ENCODE measurements around a stretch of chr2.

DNA sequence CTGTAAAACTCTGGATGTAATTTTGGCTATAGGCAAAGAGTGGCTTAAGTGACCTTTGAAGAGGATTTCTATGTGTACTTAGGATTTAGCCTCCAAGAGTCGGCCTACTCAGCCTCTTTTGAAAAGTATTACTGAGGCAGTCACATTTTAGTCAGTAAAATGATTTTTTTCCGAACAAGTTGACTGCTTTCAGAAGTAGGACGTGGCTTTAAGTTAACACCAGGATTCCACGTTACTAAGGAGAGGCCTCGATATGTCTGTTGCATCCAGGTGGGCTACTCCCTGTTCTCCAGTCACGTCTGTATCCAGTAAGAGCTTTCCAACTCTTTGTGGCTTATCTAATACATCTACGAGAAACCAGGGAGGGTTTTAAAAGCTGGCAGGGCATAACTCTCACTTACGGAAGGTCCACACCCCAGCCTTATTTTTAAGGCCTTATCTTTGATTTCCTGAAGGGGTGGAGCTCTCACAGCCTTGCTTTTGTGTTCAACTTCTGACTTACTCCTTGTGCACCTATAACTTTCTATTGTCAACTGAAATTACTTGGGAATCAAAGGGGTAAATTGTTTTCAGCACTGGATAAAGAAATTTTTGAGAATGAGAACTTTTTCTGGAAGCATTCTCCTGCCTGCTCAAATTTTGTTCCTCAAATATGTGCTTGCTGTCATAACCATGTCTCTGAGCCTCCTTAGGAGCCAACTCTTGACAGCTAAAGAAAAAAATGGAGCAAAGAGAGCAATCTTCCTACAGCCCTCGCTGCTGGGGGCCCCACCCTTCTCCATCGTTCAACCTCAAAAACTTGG is 99.1 kb downstream of the SLC8A1 start:
- RRBS = no CpG with 5 or more reads among the region's 10 CpGs

GRCh38 chr2:42048301-42048494 is 377 bp downstream of the PKDCC start:
- RRBS = 4% methylated on average over 10 of the region's 29 CpGs

- RRBS = no CpG with 5 or more reads among the region's 11 CpGs
Observed at GRCh38 chr2:42050093-42050588, 2.3 kb downstream of the PKDCC start.

- RRBS = 8% methylated on average over 13 of the region's 83 CpGs
Observed at GRCh38 chr2:42100763-42101746, 53.2 kb downstream of the PKDCC start.

DNA sequence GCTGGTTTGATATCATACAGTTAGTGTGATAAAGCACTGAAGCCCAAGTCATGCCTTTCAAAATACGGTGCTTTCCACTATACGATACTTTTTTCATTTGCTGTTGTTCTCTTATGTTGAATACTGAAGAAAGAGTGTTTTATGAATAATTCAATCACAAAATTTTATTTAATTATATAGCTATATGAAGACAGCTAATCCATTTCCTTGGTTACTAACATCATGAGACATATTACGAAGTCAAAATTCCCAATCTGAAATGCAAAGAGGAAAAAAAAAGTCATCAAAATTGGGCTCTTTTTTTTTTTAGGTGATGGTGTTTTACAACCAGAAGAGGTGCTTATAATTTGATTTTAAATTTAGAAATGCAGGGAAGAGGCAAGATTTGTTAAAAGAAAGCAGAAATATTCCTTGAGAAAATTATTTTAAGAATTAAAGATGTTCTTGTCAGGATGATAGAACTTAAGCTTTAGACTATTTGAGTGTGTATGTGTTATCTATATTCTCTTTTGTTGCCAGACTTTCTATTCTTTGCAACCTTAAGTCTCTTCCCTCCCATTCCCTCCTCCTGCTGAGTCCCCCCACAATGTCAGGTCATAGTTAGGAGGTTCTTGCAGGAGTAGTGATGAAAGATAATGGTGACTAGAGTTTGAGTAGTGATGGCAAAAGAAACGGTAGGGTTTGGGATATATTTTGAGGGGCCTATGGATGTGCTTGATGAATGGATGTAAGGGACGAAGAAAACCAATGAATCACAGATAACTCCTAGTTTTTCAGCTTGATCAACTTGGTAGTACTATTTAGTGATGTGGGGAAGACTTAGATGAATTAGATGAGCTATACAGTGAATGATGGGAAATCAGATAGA is 20.8 kb downstream of the EML4 start:
- RRBS = no CpG with 5 or more reads among the region's 5 CpGs

- RRBS = no CpG with 5 or more reads among the region's 2 CpGs
Observed at GRCh38 chr2:42198531-42199500, 29.7 kb downstream of the EML4 start.

- RRBS = no CpG with 5 or more reads among the region's 5 CpGs
Observed at GRCh38 chr2:42652177-42652696, 83.8 kb downstream of the MTA3 start.

DNA sequence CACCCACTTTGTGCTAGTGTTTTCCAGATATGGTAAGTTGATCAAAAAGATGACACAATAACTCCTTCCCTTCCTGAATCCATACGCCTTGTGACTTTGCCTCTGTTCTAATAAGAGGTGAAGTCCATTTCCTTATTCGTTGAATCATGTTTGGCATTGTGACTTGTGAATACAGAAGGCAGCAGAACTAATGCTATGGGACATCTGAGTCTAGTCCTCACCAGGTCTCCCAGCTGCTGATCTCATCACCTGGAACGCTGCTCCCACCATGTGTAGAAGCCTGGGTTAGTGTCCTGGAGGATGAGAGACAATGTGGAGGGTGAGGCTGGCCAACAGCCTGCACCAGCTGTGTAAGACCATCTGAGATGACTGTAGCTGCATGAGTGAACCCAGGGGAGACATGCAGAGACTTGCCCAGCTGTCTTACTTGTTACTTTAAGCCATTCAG is 3.4 kb upstream of the HAAO start:
- RRBS = no CpG with 5 or more reads among the region's 3 CpGs

DNA sequence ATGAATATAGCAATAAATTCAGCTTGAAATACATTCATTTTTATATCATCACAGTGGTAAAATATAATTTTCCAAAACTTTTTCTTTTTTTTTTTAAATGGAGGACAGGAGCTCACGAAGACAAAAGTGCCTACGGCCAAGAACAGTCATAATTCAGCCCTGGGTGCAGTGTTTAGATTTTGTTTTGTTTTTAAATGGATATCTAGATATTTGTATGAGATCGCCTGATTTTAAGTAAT is 17.1 kb upstream of the HAAO start:
- RRBS = no CpG with 5 or more reads among the region's 3 CpGs

DNA sequence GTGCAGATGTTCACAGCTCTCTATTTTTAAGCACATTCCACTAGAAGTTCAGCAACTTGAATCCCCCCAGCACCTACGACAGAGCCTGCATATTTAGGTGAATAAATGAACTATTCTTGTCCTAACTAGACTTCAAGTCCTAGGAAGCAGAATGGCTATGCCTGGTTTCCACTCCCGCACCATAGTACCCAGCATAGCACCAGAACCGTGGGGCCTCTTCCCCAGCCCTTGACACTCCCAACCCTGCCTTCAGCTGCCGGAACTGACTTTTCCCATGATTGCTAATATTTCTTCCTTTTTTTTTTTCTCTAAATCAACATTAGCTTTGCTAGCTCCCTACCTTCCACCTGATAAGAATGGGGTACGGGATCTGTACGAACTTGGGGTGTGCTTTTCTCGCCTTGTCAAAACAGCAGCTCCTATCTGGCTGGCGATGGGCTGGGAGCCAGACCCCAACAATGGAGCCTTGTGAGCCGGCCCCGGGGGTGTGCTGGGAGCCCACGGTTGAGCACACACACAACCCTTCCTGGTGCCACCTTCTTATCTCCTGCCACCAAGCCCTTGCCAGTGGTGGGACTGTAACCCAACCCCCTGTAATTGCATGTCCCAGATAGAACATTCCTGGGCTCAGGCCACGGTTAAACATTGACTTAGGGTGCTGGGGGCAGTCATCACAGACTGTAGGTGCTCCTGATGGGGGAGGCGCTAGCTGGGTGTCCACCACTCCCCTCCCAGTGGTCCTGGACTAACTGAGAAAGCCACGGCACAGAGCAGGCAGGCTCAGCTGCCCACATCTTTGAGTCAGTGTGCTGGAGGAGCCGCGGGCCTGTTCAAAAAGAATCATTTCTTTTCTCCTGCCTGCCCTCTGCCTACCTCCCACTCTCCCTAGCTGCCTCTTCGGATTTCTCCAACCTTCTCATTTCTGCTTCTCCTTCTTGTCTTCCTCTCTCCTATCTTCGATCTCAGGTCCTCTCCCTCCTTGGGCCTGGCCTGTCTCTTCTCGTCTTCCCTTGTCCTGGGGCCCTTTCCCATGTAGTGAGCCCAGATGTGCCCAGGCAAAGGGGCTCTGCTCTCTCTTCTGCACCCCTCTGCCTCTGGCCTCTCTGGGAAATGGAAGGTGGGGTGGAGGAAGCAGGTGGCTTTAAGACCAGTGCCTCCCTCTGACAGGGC is 213.1 kb upstream of the HAAO start:
- RRBS = no CpG with 5 or more reads among the region's 19 CpGs

DNA sequence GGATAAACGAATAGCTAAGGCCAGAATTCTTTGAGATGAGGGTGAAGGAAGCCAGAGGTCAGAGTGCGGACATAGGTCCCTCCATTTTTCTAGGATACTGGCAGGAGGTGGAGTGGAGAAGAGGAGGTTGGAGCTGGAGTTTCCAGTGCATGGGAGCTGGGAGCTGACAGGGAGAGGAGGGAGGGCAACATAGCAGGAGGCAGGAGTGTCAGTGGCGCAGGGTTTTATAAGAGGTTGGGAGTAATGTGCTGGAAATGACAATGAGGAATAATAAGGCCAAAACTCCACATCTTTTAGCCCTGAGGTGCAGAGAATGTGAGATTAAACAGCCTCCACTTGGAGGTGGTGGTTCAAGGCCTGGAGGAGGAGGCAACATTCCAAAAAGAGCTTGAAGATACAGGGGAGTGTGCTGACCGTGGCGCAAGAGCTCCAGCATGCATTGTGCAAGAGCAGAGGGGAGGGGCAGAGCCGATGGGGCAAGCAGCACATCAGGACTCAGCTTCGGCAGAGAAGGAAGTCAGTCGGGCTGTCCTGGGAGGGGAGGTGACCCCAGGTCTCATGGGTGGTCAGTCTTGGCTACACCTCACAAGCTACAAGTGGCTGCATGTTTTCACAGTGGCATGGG is 208.3 kb downstream of the ZFP36L2 start:
- RRBS = no CpG with 5 or more reads among the region's 8 CpGs

GRCh38 chr2:43082425-43082870 is 144.0 kb downstream of the ZFP36L2 start:
- RRBS = no CpG with 5 or more reads among the region's 5 CpGs

- RRBS = no CpG with 5 or more reads among the region's 10 CpGs
Observed at GRCh38 chr2:43084534-43085130, 141.8 kb downstream of the ZFP36L2 start.

DNA sequence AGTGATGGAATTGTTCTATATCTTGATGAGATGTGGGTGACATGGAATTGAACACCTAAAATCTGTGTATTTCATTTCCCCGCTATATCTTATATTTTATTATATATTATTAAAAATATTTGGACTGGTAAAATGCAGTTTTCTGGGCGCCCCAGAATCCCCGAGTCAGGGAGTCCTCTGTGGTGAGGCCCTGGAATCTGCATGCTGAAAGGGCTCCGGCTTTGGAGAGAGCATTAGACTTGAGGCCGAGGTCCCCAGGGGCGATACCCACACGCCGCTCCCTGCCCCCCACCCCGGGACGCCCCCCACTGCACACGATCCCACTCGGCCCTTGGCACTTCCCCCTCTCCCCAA is 126.1 kb downstream of the ZFP36L2 start:
- RRBS = 57% methylated on average over 6 of the region's 12 CpGs

GRCh38 chr2:43100732-43101712 is 125.4 kb downstream of the ZFP36L2 start:
- RRBS = 14% methylated on average over 39 of the region's 66 CpGs

DNA sequence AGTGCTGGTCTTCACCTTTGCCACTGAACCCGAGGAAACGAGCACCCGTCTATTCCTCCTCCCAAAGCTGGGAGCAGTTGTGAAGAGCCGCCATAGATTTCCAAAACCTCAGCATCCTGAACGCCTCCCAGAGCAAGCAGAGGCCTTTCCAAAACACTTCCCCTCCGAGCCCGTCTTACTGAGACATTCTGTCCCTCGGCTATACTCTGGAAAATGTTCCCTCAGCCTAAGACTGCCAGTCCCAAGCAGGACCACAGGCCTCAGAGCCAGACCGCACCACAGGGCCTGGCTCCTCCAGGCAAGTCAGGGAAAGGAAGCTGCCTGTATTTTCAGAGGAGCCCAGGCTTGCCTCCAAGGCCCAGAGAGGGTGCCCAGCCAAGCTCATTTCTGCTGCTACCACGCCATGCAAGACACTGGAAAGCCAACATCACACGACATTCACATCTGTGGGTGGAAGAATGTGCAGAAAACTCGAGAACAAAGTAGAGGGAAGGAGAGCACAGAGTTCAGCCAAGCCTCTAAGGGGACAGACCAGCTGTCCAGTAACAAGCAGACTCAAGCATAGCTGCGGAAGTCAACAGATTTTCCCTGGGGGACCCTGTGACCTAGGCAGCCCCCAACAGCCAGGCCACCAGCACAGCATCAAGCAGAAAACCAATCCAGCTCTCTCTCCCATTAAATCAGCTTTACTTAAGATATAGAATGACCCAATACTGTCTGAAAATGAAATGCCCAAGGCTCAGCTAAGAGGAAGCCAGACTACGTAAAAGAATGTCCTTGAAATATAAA is 124.0 kb downstream of the ZFP36L2 start:
- RRBS = no CpG with 5 or more reads among the region's 14 CpGs

GRCh38 chr2:43107083-43107480 is 119.3 kb downstream of the ZFP36L2 start:
- RRBS = no CpG with 5 or more reads among the region's 3 CpGs

- RRBS = no CpG with 5 or more reads among the region's 11 CpGs
Observed at GRCh38 chr2:43110366-43111037, 115.9 kb downstream of the ZFP36L2 start.

GRCh38 chr2:43158024-43158441 is 68.4 kb downstream of the ZFP36L2 start:
- RRBS = no CpG with 5 or more reads among the region's 9 CpGs

GRCh38 chr2:43161530-43162271 is 64.7 kb downstream of the ZFP36L2 start:
- RRBS = 47% methylated on average over 6 of the region's 13 CpGs

Measured in islet of Langerhans (tissue), 1 donor.